Placental pericyte (primary cell): Measurements from ENCODE around the genes SCFD2, EXOC1L and THEGL.

DNA sequence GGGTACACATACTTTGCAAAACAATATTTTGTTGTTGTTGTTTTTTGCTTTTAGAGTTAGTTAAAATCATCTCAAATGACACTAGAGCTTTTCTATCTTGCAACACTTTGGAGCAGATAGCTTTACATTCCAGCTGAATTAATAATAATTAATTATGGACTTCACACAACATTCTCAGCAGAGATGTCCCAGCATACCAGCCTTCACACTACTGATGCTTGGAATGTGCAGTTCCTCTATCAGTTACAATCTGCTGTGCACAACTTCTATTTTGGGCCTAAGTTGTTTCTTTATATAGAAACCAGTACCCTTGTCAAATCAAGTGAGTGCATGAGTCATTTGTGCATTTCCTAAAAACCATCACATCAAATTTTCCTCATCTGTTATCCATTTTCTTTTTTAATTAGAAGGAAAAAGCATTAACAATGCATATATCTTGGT is 8.8 kb upstream of the RASL11B start:
- CAGE, long polyA plus RNA, result no peak

DNA sequence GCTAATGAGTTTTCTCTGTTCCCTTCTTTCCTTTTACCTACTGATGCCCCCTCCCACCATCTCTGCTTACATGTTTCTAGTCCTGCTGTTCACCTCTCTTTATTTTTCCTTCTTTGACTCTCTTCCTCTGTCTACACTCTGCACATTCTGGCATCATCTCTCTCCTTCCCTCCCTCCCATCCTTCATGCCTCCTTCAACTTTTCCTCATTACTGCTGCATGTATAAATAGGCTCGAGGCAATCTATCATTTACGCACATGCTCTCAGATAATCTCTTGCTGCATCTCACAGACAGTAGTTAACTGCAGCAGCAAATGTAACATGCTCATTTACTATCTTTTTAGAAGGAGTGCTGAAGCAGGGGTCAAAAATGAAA is 127.7 kb downstream of the RASL11B start:
- CAGE, long polyA plus RNA, result no peak

DNA sequence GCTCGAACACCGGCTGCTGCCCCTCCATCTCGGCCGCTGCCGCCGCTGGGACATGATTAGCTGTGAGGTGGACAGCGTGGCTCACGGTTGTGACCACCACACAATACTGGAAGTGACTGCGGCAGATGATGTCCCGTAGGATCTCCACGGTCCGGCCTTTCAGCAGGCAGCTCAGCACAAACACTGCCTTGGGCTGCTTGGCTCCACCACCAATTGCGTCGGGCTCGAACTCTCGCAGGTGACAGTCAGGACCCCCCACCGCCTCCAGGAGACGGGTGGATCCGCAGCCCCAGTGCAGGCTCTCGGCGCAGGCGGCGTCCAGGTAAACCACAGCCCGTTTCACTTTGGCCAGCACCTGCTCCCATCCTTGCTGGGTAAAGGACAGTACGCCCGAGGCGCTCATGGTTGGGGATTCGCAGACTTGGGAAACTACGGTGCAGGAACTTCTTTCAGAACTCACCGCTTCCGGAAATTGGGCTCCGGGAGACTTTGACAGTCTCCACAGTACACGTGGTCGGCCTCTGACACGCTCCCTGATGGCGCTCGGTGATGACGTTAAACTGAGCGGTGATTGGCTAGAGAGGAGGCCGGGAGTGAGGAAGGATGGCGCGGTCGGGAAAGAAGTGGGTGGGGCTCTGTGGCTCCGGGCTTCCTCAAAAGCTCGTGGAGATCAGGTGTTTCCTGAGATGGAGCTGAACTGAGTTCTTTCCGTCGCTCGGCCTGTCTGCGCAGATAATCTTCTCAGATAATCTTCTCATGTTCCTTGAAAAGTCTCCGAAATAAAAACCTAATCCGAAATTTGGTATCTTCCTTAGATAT is at the start of gene SCFD2:
TSS of gene SCFD2 (minus strand) at position 523 of the 819 bp plus-strand sequence.
- CAGE, long polyA plus RNA, result no peak

- CAGE, long polyA plus RNA, result no peak
These were observed 12.9 kb downstream of the FIP1L1 start for GRCh38 chr4:53390330-53390816.

DNA sequence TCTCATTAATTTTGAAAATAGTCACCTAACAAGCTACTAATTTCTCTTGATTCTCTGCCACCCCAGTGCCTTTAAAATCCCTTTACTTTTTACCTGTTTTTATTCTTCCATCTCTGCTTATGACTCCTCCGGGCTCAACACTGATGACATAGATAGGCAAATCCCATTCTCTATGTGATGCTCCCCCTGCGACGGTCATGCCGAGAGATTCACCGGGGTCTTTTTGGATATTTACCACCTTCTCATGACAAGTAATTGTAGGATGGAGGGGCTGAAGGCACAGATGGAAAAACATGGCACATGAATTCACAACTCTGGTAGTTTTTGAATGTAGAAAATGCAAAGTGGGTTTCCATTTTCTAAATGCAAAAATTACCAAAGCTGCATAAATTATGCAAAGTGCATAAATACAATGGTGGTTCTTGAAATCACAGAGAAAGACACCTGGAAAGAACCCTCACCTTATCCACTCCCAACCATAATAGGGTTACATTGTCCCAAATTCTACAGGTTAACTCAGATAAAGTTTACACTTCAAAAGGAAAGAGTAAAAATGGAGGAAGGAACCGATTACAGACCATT is 101.1 kb downstream of the FIP1L1 start:
- CAGE, long polyA plus RNA, result no peak

- CAGE, long polyA plus RNA, result no peak
These were observed 511 bp upstream of the CHIC2 start for GRCh38 chr4:54065030-54065201.

DNA sequence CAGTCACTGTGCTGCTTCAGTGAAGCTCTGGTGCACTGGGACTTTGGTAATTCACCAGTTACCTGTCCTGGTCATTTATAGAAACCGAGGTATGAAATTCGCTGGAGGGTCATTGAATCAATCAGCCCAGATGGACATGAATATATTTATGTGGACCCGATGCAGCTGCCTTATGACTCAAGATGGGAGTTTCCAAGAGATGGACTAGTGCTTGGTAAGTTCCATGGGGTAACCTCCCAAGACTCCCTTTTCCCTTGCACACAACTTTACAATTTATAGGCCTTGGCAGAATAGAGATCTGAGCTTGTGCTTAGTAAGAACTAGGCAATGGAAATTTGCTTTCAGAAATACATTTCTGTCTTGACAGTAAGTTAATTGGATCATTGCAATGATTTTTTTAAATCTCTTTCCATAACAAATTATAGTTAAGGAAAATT is 45.7 kb downstream of the PDGFRA start:
- CAGE, long polyA plus RNA, result no peak

GRCh38 chr4:54281256-54281822 is 52.2 kb downstream of the PDGFRA start:
- CAGE, long polyA plus RNA, result no peak

GRCh38 chr4:54695383-54695745 is 37.6 kb downstream of the KIT start:
- CAGE, long polyA plus RNA, result no peak

- CAGE, long polyA plus RNA, result no peak
These were observed 125.1 kb downstream of the KDR start for GRCh38 chr4:55000178-55000734.

DNA sequence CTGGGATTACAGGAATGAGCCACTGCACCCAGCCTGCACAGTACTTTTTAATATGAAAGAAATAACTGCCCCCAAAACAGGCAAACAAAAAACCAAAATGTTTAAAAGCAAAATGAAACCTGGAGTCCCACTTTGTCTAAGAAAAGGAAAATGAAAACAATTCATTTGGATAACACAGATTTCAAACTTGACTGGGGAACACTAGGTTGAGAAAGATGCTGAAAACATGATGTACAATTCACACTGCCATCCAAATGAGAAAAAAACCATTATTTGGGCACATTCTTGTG is 2.4 kb downstream of the KDR start:
- CAGE, long polyA plus RNA, result no peak

DNA sequence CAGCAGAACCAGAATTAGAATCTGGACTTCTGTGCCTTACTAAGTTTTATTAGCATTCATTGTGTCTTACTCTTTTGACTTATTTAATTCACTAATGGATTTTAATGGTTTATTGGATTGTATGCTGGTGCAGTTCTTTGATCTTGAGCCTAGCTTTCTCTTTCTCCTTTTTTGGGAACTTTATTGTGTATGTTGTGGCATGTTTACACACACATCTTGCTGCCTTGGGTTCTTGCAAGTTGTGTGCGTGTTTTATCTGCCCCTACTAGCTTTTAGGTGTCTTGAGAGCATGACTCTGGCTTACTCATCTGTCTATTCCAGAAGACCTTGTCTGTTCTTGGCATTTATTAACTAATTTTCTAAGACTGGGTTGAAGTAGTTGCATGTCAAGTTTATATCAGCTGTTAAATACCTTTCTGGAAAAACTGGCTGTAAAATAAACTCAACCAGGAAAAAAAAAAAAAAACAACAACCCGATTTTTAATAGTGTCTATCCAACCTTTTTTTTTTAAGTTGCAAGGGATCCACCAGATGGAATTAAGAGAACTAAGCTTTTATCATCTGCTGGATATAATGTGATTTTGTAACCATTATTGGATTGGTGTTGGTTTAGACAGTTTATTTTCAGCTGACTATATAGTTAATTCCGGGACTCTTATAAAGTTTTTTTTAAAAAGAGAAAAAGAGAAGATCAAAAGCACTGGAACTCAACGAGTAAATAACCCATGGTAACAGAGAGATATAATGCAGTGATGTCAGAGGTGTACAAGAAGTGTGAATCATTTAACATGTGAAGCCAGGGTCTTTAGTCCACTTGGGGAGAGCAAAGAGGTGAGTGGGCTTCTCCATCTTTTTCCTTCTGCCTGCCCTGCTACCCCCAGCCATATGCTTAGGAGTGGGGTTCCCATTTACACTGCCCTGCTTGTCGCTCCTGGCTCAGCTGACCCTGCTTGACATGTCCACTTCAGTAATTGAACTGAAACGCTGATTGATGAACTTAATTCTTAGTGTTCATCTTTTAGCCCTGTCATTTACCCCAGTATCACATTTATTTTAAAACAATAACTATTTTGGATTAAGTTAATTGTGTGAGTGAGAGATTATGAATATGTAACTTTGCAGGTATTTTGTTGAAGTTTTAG is 3.0 kb downstream of the TMEM165 start:
- CAGE, long polyA plus RNA, result no peak

- CAGE, long polyA plus RNA, result no peak
These were observed 17.0 kb downstream of the NMU start for GRCh38 chr4:55619073-55619439.

DNA sequence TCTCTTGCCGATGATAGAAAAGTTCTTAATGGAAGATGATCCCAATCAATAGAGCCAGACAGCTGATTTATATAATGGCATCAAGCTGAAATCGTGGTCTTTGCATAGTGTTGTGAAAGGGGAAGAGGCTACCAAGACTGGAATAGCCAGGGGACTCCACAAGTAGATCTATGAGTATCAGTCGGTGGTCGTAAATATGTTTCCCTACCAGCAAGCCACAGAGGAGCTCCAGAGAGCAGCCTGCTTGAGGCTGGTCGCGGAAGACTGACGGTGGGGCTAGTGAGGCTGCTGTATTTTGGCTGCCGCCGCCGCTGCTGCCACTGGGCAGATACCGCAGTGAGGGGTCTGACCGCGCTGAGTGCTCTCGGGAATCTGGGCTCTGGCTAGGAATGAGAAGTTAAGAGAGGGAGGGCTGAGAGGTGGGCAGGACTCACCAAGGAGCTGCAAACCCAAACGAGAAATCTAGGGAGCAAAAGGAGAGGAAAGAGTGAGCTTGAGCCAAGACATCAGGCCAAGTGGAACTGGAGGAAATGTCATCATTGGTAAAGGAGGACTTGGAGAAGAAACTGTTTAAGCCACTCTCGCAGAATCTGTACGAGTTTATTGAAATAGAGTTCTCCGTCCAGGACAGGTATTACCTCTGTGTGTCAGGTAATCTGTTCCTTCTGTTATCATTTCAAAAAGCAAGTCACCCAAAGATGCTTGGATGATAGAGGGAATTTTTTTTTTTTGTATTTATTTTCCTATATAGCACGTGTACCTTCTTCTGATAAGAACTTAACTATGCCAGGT is at the start of gene EXOC1L:
TSS of gene EXOC1L (plus strand) at position 294 of the 792 bp plus-strand sequence.
- CAGE, long polyA plus RNA, result no peak

GRCh38 chr4:55841551-55842613 is 11.6 kb upstream of the EXOC1 start:
- CAGE, long polyA plus RNA, result no peak

GRCh38 chr4:55920451-55921129 is 28.2 kb upstream of the CEP135 start:
- CAGE, long polyA plus RNA, result no peak

DNA sequence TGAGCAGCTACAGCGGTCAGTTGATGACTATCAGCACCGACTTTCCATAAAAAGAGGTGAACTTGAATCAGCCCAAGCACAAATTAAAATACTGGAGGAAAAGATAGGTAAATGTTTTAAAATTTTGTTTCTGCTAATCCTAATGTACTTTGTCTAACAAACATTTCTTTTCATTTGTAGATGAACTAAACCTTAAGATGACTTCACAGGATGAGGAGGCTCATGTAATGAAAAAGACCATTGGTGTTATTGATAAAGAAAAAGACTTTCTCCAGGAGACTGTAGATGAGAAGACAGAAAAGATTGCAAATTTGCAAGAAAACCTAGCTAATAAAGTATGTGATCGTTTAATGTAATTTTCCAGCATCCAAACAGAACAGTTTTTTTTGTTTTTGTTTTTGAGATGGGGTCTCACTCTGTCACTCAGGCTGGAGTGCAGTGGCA is 49.6 kb upstream of the CRACD start:
- CAGE, long polyA plus RNA, result no peak

- CAGE, long polyA plus RNA, result no peak
These were observed 5.3 kb upstream of the SRP72 start for GRCh38 chr4:56462038-56462583.

GRCh38 chr4:56530170-56531159 is at the start of gene THEGL:
TSS of gene THEGL (plus strand) at chr4:56530606.
- CAGE, long polyA plus RNA, result no peak

DNA sequence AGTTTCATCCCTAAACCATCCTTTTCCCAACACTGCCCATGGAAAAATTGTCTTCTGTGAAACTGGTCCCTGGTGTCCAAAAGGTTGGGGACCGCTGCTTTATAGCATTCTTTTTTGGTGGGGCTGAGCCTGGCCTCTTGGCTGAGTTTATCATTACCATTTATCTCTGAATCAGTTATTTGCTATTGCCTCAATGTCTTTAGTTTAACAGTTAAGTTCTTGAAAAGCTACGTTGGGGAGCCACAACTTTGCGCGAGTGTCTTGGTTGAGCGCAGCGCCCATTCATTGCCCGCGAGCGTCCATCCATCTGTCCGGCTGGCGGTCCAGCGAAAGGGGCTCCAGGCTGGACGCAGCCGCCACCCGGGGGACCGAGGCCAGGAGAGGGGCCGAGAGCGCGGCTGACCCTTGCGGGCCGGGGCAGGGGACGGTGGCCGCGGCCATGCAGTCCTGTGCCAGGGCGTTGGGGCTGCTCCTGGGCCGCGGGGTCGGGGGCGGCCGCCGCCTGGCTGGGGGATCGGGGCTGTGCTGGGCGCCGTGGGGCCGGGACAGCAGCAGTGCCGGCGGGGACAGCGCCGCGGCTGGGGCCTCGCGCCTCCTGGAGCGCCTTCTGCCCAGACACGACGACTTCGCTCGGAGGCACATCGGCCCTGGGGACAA is 61.9 kb downstream of the THEGL start:
- CAGE, long polyA plus RNA, result no peak